RPMI7951 (cell line): ENCODE measurements around a stretch of chr6.

- RAMPAGE, long total RNA: no peak
Measured at GRCh38 chr6:106973617-106974343, 749 bp downstream of the CD24 start.

DNA sequence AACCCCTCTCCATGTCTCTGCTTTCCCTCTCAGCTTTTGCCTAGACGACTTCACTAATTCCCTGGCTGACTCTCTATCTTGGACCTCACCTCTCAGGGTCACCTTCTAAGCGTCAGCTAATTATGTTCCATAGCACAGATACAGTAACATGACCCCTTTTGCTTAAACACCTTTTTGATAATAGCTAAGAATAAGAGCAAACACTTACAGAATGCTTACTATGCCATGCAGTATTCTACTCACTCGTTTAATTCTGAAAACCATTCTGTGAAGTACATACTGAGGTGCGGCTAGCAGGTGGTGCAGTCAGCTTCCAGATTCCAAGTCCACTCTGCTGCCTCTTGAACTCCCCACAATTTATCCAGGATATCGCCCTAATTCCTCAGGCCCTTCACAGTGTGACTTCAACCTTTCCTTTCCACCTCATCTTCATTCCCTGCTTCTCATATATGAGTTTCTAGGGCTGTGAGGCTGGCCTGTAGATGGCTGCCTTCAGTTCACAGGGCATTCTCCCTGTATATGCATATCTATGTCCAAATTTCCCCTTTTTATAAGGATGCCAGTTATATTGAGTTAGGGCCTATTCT lies 130.3 kb downstream of the PDSS2 start:
- RAMPAGE, long total RNA: no peak

GRCh38 chr6:107539492-107539787 lies 49.5 kb downstream of the SOBP start:
- RAMPAGE, long total RNA: no peak

GRCh38 chr6:107653135-107653754 lies 163.3 kb downstream of the SOBP start:
- RAMPAGE, long total RNA: no peak

GRCh38 chr6:107658932-107659625 lies 165.0 kb downstream of the SCML4 start:
- RAMPAGE, long total RNA: no peak

DNA sequence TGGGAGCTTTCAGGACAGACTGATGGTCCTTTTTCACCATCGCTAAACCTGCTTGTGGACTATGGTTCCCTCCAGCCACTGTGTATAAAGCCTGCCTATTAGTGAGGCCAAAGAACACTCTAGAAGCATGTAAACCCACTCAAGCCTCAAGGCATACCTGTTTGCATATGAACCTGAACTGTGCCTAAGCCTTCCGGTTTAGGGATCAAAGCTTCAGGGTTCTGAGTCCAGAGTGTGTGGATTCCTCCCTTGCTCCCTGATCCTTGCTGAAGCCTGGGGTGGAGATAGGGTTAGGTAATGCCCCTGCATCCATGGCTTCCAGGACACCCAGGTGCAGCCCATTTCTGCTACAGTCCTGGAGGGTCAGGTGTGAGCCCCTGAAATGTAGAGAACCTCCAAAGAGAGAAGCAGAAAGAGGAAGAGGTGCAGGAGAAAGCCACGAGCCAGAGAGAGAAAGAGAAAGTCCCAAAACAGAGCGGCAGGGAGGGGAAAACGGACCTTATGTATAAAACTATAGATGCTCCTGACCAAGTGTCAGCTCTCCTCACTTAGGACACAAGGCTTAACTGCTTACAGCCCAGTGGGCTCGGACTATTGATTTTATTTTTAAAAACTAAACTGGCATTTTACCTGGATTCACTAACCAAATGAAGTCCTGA lies 93.3 kb downstream of the SCML4 start:
- RAMPAGE, long total RNA: no peak

DNA sequence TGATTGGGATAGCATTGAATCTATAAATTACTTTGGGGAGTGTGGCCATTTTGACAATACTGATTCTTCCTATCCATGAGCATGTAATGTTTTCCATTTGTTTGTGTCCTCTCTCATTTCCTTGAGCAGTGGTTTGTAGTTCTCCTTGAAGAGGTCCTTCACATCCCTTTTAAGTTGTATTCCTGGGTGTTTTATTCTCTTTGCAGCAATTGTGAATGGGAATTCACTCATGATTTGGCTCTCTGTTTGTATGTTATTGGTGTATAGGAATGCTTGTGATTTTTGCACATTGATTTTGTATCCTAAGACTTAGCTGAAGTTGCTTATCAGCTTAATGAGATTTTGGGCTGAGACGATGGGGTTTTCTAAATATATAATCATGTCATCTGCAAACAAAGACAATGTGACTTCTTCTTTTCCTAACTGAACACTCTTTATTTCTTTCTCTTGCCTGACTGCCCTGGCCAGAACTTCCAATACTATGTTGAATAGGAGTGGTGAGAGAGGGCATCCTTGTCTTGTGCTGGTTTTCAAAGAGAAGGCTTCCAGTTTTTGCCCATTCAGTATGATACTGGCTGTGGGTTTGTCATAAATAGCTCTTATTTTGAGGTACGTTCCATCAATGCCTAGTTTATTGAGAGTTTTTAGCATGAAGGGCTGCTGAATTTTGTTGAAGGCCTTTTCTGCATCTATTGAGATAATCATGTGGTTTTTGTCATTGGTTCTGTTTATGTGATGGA lies 64.2 kb upstream of the SCML4 start:
- RAMPAGE, long total RNA: no peak

- RAMPAGE, long total RNA: no peak
Measured at GRCh38 chr6:107893274-107894147, 64.5 kb downstream of the SEC63 start.

DNA sequence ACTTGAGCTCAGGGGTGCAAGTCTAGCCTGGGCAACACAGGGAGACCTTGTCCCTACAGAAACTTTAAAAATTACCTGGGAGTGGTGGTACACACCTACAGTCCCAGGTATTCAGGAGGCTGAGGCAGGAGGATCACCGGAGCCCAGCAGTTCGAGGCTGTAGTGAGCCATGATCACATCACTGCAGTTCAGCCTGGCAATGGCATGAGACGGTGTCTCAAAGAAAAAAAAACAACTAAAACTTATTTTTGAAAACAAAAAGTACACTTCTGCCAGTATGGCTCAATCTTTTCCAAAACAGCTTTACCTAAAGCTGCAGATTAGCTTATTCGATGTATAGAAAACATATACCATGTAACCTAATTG lies 19.0 kb downstream of the SEC63 start:
- RAMPAGE, long total RNA: no peak

GRCh38 chr6:108001941-108002140 lies 43.8 kb upstream of the SEC63 start:
- RAMPAGE, long total RNA: no peak

DNA sequence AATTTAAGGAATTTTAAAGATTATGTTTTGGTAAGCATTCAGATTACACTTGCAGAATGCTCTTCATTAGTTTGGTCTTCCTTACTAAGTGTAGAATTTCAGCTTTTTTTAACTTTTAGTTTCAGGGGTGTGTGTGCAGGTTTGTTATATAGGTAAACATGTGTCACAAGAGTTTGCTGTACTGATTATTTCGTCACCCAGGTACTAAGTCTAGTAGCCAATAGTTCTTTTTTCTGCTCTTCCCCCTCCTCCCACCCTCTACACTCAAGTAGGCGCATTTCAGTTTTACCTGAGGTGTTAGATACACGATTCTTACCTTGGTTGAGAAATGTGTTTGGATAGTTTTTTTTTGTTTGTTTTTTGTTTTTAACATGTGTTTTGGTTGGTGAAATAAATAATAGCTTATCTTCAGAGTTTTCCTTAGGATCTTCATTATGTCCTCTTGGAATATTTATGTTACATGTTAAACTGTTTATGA lies 68.3 kb downstream of the AFG1L start:
- RAMPAGE, long total RNA: no peak

DNA sequence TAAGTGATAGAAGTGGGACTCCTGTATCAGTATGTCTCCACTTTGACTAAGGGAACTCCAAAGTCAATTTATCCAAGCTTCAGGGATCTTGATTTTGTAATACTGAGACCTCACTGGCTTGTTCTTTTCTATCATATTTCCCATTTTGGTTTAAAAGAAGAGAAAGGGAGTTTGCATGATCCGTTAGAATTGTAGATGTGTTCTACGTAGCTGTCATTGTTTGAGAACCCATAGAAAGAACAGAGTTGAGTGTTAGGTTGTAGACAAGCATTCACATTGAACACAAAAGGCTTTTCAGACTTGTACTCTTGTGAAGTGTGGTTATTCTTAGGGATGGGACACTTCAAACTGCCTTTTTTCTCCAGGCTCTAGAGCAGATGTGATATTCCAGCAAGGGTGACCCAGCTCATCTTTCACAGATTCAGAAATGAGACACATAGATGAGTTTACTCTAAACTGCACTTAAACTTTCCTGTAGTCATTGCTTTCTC lies 19.9 kb downstream of the FOXO3 start:
- RAMPAGE, long total RNA: no peak

DNA sequence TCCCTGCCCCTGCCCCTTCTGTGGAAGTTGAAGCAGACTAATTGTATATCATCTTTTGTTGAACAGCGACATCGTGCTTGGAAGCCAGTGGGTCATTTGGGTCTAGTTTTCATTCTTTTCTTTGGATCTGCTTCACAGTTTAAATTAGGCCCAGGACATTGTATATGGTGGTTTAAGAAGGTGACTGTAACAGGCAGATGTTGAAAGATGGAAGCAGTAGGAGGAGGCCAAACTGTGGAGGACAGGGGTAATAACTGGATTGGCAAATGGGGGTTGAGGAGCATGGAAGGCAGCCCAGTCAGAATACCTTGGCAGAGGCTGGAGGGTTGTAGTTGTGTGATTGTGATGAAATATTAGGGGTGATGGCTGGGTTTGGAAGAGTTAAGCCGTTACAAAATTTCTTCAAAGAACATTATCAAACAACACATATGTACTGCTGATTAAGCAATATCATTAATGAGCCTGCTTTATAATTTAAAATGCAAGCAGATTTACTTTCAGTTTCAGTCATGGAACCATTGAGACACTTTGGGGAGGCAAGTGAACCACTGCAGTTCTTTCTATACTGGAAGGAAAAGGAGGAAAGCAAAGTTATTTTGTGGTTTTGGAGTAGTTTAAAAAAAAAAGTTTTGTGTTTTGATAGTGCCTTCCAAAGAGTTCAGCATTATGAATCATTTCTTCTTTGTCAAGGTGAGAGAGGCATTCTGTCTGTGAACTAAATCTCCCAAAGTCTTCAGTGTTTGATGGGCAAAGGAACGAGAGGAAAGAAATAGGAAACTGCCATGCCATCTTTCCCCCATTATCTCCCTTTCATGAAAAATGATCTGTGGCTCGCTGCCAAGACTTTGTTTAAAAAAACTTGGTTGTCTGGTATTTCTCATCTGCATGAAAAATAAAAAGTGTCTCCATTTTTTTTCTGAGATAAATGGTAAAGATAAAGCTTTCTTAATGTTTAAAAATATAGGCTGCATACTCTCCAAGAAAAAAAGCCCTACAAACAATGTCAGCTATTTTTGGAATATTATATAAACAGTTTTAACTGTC lies 20.7 kb downstream of the FOXO3 start:
- RAMPAGE, long total RNA: no peak

DNA sequence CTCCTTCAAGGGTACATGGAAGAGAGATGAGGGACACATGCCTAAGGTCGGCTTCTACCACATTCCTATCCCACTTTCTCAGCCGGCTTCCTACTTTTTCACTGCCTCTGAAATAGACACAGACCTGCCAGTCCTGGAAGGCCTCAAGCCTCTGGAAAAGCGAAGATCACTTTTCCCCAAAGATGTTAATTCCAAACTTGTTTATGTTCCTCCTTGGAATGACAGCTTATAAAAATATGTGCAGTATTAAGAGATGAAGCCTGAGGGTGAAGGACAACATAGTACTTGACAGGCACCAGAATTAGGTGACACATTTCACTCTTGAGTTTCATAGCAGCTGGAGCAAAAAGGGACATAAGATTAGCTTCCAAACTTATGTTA lies 25.2 kb downstream of the FOXO3 start:
- RAMPAGE, long total RNA: no peak

GRCh38 chr6:108588456-108588997 lies 27.8 kb downstream of the FOXO3 start:
- RAMPAGE, long total RNA: no peak

DNA sequence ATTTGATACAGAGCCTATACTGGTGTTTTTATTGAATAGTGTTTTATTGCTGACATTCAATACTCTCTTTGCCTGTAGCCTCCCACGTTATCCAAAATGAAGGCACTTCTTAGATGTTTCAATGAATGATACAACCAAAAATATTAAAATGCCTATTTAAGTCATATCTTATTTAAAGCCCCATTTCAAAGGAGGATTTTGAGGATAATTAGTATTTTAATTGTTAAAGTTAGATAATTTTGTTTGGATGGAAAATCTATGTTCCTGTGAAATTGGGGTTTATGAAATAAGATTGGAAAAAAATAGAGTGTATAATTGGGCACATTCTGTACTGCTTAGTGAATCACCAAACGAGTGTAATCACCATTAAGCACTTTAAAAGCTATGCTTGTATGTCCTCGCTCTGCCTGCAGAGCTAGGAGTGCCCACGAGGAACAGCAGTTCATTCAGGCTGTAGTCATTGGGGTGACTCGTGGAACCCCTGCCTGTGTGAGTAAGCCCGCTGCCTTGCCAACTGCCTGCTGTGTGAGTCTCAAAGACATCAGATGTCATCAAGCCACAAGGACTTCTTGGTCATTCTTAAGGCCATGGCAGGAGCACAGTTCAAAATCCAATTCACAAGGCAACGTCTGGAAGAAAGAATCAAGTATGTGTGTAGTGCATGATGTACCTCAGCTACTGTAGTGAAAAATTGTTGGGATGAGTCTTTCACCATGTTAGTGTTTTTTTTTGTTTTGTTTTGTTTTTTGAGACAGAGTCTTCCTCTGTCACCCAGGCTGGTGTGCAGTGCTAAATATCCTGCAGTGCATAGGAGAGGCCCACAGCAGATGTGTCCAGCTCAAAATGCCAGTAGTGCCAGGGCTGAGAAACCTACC lies 60.3 kb downstream of the FOXO3 start:
- RAMPAGE, long total RNA: no peak

- RAMPAGE, long total RNA: no peak
Measured at GRCh38 chr6:108639785-108640312, 79.1 kb downstream of the FOXO3 start.

GRCh38 chr6:108763834-108764484 lies 84.3 kb upstream of the ARMC2 start:
- RAMPAGE, long total RNA: no peak

DNA sequence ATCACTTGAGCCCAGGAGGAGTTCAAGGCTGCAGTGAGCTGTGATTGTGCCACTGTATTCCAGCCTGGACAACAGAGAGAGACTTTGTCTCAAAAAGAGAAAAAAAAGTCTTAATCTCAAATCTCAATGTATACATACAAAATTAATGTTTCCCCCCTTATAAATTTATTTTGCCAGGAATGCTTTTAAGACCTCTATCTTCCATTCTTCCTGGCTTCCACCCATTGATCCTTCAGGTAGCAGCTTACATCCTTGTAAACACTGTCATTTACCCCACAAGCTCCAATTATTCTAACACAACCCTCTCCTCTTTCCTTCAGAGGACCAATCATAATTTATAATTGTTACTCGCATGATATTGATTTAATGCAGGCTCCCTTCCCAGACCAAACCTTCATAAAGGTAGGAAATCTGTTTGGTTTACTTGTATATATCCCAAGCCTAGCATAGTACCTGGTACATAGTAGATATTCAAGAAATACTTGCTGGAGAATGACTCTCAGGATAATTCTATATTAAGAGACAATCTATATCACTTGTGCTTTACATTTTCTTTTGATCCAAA lies 98.9 kb downstream of the SESN1 start:
- RAMPAGE, long total RNA: no peak

DNA sequence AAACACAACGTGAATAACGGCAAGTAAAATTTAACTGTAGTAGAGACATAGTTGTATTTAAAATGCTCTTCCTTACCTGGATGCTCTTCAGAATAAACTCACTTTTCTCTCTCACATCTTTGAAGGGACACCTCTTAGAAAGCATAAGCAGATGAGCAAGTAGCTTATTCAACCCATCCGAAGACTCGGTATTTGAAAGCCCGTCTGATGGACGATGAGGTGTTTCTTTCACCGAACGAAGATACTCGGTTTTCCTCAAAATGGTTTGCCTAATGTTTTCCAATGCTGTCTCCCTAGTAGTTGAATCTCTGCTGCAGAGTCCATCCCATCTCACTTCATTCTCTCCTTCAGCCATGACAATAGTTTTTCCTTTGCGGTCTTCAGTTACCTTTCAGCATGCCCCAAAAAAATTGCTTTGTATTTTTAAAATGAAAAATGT lies 908 bp downstream of the SESN1 start:
- RAMPAGE, long total RNA: no peak